Spleen (tissue), 7 donors: ENCODE measurements around a stretch of chr15.

DNA sequence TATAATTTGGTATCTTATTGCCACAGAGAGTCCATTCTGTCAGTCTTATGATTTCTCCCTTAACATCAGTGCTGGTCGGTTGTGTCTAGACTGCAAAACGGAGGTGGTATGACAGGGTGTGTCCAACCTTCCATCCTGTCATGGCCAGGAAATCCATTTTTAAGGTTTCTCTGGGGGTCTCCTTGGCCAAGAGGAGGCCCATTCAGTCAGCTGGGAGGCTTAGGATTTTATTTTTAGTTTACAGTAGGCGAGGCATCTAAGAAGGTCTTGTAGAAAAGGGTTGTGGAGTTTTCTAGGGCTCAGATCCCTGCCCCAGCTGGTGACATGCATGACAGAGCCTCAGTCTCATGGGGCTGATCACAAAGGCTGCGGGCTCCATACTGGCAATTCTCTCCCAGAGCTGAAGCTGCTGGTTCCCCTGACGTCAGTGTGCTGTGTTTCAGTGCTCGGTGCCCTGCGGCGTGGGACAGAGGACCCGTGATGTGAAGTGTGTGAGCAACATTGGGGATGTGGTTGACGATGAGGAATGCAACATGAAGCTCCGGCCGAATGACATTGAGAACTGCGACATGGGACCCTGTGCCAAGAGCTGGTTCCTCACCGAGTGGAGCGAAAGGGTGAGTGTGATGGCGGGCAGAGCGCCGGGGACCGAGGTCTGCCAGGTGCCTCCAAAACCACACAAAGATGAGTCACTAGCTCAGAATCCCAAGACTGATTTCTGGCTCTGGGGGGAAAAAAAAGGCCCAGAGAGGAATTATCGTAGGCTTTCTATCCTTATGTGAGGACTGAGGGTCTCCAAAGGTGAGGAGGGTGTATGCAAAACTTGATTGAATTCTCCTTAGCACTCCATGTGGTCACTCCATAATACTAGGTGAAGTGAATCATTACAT is 62.1 kb upstream of the NR2E3 start:
- PRO-cap, 4 experiments = no peak in any of the 4 experiments
- RAMPAGE, long total RNA, 4 experiments = no peak in any of the 4 experiments

GRCh38 chr15:71757715-71758328 is 52.5 kb upstream of the NR2E3 start:
- PRO-cap, 4 experiments = no peak in any of the 4 experiments
- RAMPAGE, long total RNA, 4 experiments = no peak in any of the 4 experiments

- PRO-cap, 4 experiments = no peak in any of the 4 experiments
- RAMPAGE, long total RNA, 4 experiments = no peak in any of the 4 experiments
These were observed 31.6 kb downstream of the MYO9A start for GRCh38 chr15:72086372-72086721.

GRCh38 chr15:72179861-72180572 is 17.6 kb downstream of the GRAMD2A start:
- PRO-cap, 4 experiments = no peak in any of the 4 experiments
- RAMPAGE, long total RNA, 4 experiments = no peak in any of the 4 experiments

- PRO-cap, 4 experiments = no peak in any of the 4 experiments
- RAMPAGE, long total RNA, 4 experiments = no peak in any of the 4 experiments
These were observed 653 bp downstream of the GRAMD2A start for GRCh38 chr15:72196571-72197697.

- PRO-cap, 4 experiments = no peak in any of the 4 experiments
- RAMPAGE, long total RNA, 4 experiments = start-site peak on the minus strand in 1 of 4 experiments, at chr15:72334748-72334960 at its widest, 12 reads per replicate
These were observed 14.8 kb upstream of the CELF6 start for GRCh38 chr15:72334601-72335300.

GRCh38 chr15:72370182-72370487 is 5.7 kb downstream of the HEXA start:
- PRO-cap, 4 experiments = no peak in any of the 4 experiments
- RAMPAGE, long total RNA, 4 experiments = no peak in any of the 4 experiments

- PRO-cap, 4 experiments = no peak in any of the 4 experiments
- RAMPAGE, long total RNA, 4 experiments = start-site peak on the plus strand in 1 of 4 experiments, at chr15:72476310-72476853 at its widest, 20 reads per replicate
These were observed 2.1 kb downstream of the ARIH1 start for GRCh38 chr15:72476140-72476690.

DNA sequence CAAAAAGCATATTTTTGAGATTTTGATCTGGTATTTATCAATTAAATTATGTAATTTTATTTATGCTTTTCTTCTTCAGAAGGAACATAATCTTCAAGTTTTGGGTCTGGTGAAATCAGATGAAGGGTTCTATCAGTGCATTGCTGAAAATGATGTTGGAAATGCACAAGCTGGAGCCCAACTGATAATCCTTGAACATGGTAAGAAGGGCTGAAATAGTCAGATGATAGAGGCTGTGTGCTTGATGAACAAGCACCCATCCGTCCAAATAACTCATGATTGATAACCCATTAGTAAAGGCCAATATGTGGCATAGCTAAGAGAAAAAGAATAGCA is 125.9 kb downstream of the NEO1 start:
- PRO-cap, 4 experiments = no peak in any of the 4 experiments
- RAMPAGE, long total RNA, 4 experiments = no peak in any of the 4 experiments

GRCh38 chr15:73181453-73182355 is 129.4 kb downstream of the NEO1 start:
- PRO-cap, 4 experiments = no peak in any of the 4 experiments
- RAMPAGE, long total RNA, 4 experiments = no peak in any of the 4 experiments

GRCh38 chr15:73225363-73225823 is 143.4 kb downstream of the HCN4 start:
- PRO-cap, 4 experiments = no peak in any of the 4 experiments
- RAMPAGE, long total RNA, 4 experiments = no peak in any of the 4 experiments

GRCh38 chr15:73564942-73565219 is 68.3 kb downstream of the NPTN start:
- PRO-cap, 4 experiments = no peak in any of the 4 experiments
- RAMPAGE, long total RNA, 4 experiments = no peak in any of the 4 experiments

DNA sequence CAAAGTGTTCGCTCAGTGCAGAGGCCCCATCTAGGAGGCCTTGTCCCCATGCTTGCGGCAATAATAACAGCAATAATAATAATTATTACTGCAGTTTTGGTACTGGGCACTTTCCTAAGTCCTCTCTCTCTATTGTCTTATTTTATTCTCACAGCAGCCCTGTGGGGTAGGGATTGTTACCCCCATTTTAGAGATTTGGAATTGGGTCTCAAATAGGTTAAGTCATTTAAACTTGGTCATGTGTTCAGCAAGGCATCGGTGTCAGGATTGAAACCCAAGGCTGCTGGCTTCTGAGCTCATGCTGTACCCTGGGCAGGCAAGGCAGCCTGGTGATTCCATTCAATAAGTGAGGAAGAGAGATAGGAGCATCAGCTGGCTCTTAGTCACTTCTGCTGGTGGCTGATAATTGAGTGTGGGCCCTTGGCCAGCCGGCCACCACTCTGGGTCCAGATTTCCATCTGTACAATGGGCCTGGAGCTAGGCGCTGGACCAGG is 4.1 kb downstream of the CD276 start:
- PRO-cap, 4 experiments = peak in 1 of 4 experiments; most common minus-strand start position 269 of the sequence (in 1)
- RAMPAGE, long total RNA, 4 experiments = no peak in any of the 4 experiments

GRCh38 chr15:73691174-73691959 is 7.2 kb downstream of the CD276 start:
- PRO-cap, 4 experiments = no peak in any of the 4 experiments
- RAMPAGE, long total RNA, 4 experiments = no peak in any of the 4 experiments

- PRO-cap, 4 experiments = no peak in any of the 4 experiments
- RAMPAGE, long total RNA, 4 experiments = no peak in any of the 4 experiments
These were observed 56.6 kb upstream of the INSYN1 start for GRCh38 chr15:73809715-73810208.

DNA sequence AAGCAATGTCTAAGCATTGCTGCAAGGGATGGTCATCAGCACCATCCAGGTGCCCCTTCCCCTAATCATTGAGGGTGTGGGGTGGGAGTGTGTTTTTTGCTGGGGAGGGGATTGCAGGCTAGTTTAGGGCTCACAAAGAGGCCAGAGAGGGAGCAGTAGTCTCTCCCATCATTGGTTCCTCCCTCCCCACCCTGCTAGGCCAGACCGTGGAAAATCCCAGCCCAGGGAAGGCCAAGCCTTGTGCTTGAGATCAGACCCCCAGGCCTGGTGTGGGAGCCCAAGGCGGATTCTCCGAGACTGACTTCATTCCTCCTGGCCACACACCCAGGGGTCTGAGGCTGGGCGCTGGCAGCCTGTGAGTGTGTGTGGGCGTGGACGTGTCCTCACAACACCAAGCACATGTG is 4.0 kb downstream of the LOXL1 start:
- PRO-cap, 4 experiments = no peak in any of the 4 experiments
- RAMPAGE, long total RNA, 4 experiments = no peak in any of the 4 experiments

DNA sequence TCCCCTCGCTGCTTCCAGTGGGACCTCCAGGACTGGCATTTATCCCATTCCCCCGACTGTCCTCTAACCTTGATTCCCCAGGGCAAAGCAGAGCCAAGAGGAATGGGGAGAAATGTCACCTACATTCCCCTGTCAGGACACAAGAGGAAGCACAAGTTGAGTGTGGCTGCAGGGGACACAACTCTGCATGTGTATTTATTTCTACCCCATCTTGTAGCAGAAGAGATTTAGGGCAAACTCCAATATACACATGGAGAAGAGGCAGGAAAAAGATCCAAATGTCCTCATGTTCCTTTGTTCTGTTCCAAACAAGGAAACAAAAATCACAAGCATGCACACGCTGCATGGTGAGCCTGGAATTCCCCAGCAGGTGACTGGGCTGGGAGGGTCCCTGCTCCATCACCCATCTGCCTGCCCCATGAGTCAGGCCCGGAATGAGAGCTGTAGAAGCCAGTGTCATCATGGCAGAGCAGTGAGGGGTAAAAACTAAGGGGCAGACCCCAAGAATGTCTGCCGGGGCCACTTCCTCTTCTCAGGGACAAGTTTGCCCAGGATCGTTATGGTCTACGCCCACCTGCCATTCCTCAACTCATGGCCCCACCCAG is 4.1 kb downstream of the STOML1 start:
- PRO-cap, 4 experiments = no peak in any of the 4 experiments
- RAMPAGE, long total RNA, 4 experiments = no peak in any of the 4 experiments

DNA sequence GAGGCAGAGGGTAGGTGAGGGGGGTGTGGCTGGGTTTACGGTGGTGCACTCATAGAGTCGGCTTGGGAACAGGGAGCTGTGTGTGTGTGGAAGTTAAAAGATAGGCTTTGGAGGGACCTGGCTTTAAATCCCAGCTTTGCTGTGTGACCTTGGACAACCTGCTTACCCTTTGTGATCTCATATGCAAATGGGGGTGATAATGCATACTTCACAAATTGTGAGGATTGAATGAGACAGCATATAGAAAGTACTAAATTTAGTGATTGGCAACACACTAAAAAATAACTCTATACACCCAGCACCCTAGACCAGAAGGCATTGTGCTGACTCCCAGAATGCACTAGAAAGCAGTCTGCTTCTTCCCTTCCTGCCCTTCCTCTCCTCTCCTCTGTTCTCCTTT is 9.8 kb upstream of the ISLR2 start:
- PRO-cap, 4 experiments = no peak in any of the 4 experiments
- RAMPAGE, long total RNA, 4 experiments = no peak in any of the 4 experiments

DNA sequence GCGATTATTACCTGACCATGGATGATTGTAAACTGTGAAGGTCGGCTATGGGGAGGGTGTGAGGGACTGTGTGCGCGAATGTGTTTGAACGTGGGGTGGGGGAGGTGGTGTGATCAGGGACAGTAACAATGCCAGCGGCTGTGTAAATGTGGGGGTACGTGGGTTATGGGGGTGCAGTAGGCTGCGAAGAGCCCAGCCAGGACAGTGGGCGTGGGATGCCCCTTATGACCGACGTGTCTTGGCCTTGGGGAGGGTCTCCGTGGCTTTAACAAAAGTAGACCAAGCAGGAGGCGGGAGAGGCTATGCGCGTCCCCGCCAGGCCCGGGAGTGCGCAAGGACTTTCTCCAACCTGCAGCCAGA is 329 bp downstream of the ISLR2 start:
- PRO-cap, 4 experiments = no peak in any of the 4 experiments
- RAMPAGE, long total RNA, 4 experiments = no peak in any of the 4 experiments

GRCh38 chr15:74245293-74246055 is 9.3 kb downstream of the CCDC33 start:
- PRO-cap, 4 experiments = no peak in any of the 4 experiments
- RAMPAGE, long total RNA, 4 experiments = no peak in any of the 4 experiments